Temporal lobe (tissue), 2 donors: ENCODE results near the gene FYTTD1.

DNA sequence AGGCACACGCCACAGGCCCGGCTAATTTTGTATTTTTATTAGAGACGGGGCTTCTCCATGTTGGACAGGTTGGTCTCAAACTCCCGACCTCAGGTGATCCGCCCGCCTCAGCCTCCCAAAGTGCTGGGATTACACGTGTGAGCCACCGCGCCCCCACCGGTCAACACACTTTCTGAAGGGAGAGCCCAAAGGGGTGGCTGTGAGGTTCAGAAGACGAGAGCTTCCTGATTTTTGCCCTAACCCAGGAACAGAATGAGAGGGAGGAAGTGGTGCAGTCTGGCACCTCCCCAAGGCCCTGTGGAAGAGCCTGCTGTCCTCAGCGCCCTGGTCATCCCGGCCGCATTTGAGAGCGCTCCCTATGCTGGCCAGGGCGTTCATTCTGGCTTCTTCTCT lies 13.1 kb downstream of the BDH1 start:
- RAMPAGE, long total RNA, result no peak

DNA sequence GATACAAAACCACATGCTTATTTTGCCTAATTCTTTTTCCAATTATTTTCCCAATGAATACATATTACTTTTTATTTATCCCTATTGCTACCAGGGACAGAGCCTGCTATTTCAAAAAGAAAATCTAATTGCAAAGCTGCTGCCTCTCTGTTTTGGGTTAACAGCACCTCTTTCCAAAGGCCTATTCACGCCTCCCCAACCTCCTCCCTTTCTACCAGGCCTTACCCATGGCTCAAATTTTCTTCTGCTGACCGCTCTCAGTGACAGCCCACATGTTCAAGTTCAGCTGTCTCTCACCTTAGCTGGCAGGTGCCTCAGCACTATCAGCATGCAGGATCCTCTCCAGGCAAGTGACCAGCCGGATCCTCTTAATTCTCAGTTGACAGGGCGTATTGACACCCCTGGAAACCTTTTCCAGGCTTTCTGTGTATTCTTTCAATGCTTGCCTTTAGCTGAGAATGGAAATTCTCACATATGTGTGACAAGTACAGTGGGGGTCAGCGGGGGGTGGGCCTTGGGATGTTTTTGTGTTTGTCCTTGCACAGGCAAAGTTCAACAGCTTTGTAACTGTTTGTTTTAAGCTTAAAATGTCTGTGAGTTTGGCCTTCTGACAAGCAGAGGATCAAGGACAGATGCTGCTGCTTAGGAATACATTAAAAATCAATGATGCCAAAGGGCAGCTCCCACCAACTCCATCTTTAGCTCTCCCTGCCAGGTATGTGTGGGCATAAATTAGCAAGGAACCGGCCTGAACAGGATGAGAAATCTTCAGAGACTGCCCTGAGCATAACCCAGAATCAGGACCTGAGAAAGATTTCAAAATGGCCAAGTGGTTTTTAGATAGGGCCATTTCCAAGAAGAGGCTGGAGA lies 17.4 kb upstream of the BDH1 start:
- RAMPAGE, long total RNA, result no peak

GRCh38 chr3:197593722-197594023 lies 37.9 kb upstream of the BDH1 start:
- RAMPAGE, long total RNA, result no peak

DNA sequence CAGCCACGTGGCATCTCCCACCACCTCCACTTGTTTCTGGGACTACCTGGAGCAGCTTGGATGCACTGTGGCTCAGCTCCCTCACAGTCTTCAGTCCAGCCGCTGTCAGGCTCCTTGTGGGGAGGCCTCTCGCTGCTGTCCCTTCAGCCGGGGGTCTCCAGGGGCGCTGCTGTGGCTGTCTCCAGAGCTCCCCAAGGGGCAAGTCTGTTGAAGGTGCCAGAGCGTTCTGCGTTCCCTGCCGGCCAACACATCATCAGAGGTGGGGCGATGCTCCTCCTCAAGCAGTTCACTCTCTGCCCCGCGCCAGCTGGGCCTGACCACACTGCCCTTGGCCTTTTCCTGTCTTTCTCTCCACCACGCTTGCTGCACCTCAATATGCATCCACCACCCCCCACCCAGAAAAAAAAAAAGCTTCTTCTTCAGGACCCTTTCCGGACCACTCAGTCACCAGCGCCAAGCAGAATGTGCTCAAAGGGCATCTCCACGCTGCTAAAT lies 47.8 kb upstream of the BDH1 start:
- RAMPAGE, long total RNA, result no peak

- RAMPAGE, long total RNA, result no peak
These were observed 81.9 kb downstream of the RUBCN start for GRCh38 chr3:197654774-197655310.

GRCh38 chr3:197664457-197665203 lies 72.1 kb downstream of the RUBCN start:
- RAMPAGE, long total RNA, result no peak

GRCh38 chr3:197749598-197750549 lies at the start of gene FYTTD1:
Gene FYTTD1 (plus strand): TSS chr3:197749883.
- RAMPAGE, long total RNA, result start-site peak on the plus strand at chr3:197749879-197749954, 1,569 and 910 reads in 2 replicates

- RAMPAGE, long total RNA, result no peak
These were observed 72.5 kb downstream of the LMLN start for GRCh38 chr3:198032480-198032886.